ENCODE measurements around the gene SQOR.

DNA sequence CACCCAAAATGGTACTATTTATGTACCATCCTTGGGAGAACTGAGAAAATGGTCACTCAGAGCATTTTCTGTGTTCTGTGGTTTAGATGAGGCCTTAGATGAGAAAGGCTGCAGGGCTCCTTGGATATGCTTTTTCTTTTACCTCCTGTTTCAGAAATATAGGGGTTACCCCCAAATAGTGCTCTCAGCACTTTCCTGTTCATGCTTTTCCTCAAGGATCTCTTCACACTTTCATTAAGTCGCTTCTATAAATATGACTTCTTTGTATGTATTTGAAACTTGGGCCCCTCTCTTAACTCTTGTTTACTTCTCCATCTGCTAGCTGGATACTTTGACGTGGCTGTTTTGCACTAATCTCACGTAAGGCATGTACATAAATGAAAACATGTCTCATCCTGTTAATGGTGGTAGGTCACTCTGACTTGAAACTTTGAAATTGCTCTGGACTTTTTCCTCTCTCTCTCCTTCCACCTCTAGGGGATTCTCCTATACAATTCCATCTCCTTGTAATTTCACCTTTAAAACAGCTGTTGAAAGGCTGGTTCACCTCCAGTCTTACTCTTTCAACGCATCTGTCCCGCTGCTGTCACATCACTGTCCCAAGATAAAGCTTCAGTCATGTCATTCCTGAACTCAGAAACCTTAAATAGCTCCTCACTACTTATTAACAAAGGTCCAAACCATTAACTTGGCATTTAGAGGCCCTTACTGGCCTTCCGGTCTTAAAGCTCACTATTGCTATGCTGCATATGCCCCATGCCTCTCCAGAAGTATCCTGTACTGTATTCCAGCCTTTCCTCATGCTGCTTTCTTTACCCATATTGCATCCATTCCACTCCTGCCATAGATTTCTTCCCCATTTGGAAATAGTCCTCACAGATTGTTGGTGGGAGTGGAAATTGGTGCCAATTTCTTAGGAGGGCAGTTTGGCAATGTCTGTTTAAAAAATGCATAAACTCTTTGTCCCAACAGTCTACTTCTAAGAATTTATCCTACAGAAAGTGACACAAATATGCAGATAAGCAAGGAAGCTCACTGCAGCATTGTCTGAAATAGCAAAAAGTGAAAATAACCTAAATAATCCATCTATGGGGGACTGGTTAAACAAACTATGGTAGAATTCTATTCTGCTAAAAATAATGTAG is 1.2 kb downstream of the BLOC1S6 start:
- PRO-cap, 7 experiments = no peak in any of the 7 experiments

DNA sequence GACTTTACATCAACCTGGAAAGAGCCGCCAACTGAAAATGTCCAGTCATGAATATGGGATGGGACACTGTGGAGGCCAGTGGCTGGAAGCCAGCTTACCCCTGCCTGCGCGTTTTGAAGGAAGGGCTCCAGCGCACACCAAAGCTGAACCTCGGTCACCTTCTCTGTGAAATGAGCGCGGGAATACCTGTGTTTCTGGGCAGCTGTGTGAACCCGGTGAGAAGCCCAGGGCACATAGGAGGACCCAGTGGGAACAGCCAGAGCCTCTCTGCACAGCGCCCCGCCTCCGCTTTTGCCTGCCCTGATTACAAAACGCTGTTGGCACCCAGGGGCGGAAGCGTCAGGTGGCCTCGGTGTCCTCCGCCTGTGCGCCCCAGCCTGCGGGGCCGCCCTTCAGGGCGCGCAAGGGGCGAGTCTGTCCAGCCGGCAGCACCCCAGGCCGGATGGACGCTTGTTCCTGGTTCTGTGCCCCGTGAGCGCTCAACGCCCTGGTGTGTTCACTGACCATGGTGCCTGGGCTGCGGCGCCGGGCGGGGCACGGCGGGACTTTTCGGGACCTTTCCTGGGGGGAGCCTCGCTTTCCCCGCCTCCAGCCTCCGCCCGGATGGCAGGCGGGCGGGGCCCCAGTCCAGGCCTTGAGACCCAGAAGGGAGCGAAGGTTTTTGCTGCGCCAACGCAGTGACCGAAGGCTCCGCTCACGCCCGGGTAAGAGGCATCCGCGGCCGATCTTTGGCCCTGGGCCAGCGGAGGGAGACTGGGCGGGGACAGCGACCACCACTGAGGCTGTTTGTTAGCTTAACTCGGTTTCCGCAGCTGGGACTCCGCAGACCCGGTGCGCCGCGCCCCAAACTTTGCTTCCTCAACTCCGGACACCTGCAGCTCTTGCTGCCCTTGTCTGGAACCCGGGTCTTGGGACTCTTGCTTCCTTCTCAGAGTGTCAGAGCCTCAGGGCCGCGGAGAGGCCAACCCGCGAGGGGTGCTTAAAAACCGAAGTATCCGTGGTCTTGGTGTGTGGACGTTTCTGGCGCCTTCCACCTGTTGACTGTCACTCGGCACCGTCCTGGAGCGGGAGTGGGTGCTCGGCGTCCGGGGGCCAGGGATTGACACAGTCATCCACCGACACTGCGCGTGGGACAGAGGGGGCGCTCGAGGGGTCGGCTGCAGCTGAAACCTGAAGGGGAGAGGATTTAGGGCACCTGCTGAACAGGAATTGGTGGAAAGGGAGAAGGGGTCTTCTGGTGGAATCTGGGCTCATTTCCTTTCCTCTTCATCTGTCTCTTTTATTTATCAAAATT is at the start of gene SQOR:
Gene SQOR, plus strand, starts transcription at position 625 of the 1,294 bp plus-strand sequence.
- PRO-cap, 7 experiments = peak in 7 of 7 experiments; most common plus-strand start position 644 of the sequence (in 4); most common minus-strand start position 1,072 of the sequence (in 7)

- PRO-cap, 7 experiments = no peak in any of the 7 experiments
These were observed 5.7 kb downstream of the SQOR start for GRCh38 chr15:45640479-45641052.

DNA sequence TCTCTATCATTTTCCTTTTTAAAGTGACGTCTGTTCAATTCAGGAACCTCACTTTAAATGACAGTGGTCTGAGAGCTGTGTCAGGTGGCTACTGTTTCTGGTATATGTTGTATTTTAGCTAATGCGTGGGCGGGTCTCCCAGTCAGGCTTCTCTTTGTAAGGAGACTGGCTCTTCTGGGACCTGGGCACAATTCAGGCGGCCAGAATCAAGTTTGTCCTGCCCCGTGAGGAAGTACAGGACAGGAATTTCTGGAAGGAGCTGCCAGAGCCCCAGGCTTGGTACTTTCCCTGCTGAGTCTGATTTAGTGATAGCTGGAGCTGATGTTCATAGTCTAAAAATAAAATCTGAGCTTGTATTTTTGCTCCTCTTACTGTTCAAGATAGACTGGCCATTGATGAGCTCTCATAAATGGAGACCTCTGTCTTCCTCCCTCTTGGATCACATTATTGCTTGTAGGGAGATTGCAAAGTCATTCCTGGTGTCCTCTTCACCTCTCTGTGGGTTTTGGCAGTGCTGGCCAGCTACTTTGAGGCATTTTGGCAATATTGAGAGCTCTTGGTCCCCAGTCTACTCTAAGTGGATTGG is 25.6 kb downstream of the SQOR start:
- PRO-cap, 7 experiments = no peak in any of the 7 experiments

DNA sequence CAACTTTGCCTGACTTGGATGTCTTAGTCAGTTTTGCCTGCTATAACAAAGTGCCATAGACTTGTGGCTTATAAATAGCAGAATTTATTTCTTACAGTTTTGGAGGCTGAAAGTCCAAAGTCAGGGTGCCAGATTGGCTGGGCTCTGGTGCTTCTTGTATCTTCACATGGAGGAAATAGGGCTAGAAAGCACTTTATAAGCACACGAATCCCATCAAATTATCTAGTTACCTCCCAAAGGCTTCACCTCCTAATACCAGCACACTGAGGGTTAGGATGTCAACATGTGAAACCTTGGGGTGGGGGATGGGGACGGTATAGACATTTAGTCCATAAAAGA is 116.8 kb downstream of the SQOR start:
- PRO-cap, 7 experiments = no peak in any of the 7 experiments

GRCh38 chr15:46472606-46473018 is 837.8 kb downstream of the SQOR start:
- PRO-cap, 7 experiments = no peak in any of the 7 experiments

GRCh38 chr15:48151852-48152421 is 26.2 kb downstream of the MYEF2 start:
- PRO-cap, 7 experiments = no peak in any of the 7 experiments

GRCh38 chr15:48162619-48163092 is 15.4 kb downstream of the MYEF2 start:
- PRO-cap, 7 experiments = no peak in any of the 7 experiments

GRCh38 chr15:48177113-48177328 is 1.1 kb downstream of the MYEF2 start:
- PRO-cap, 7 experiments = no peak in any of the 7 experiments

- PRO-cap, 7 experiments = peak in 2 of 7 experiments; most common plus-strand start chr15:48177425 (in 1); most common minus-strand start chr15:48177467 (in 1)
These were observed 851 bp downstream of the MYEF2 start for GRCh38 chr15:48177329-48177559.

DNA sequence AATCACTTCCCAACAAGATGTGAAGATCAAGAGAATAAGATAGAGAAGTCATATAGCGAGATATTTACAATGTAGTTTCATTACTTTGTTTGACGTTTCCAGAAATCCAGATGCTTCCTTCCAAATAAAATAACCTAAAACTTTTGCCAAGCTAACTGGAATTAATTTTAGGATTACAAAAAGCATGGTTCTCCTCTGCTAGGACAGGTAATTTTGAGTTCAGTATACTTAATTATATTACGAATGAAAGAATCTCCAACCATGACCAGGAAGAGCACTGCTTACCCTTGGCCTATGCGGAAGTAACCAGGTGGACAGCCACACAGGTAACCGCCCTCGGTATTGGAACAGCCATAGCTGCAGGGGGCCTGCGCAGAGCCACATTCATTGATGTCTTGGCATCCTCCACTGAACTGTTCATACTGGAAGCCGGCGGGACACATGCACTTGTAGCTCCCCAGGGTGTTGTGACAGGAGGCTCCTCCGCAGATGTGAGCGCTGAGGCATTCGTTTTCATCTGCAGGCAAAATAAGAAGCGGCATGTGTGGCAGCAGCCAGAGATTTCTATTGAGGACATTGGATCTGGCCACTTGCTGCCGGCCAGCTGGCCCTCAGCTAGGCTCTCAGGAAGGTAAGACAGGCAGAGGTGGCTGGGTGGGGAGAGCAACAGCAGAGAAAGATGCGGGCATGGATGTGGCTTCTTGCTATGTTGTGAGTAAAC is 84.2 kb downstream of the DUT start:
- PRO-cap, 7 experiments = no peak in any of the 7 experiments

DNA sequence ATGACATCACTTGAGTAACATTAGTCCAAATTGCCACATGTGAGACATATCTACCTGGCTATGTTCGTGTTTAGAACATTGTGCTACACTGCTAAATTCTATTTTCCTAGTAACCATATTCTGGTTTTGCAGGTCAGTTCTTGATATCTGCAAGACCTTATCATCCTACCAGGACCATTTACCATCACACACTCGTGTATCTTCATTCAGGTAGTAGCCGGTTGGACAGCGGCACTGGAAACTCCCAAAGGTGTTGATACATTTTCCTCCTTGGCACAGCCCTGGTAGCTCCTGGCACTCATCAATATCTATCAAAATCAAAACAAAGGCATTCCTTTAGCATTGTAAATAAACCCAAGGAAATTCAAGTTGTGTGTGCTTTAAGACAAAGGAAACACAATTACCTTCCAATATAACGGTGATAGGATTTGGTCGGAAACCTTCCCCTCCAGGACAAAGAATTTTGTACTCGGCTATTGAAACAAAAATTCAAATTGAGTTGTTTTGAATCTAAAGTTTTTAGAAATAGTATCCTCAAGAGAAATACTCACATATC is 134.2 kb downstream of the DUT start:
- PRO-cap, 7 experiments = no peak in any of the 7 experiments

GRCh38 chr15:48520557-48521060 is 124.9 kb downstream of the FBN1 start:
- PRO-cap, 7 experiments = no peak in any of the 7 experiments

GRCh38 chr15:48643794-48644115 is 1.8 kb downstream of the FBN1 start:
- PRO-cap, 7 experiments = no peak in any of the 7 experiments

- PRO-cap, 7 experiments = no peak in any of the 7 experiments
These were observed 25.8 kb upstream of the SHC4 start for GRCh38 chr15:48989113-48990303.

GRCh38 chr15:49465926-49466795 is 43.1 kb downstream of the FGF7 start:
- PRO-cap, 7 experiments = no peak in any of the 7 experiments

GRCh38 chr15:50181212-50181838 is 671 bp upstream of the SLC27A2 start:
- PRO-cap, 7 experiments = no peak in any of the 7 experiments

DNA sequence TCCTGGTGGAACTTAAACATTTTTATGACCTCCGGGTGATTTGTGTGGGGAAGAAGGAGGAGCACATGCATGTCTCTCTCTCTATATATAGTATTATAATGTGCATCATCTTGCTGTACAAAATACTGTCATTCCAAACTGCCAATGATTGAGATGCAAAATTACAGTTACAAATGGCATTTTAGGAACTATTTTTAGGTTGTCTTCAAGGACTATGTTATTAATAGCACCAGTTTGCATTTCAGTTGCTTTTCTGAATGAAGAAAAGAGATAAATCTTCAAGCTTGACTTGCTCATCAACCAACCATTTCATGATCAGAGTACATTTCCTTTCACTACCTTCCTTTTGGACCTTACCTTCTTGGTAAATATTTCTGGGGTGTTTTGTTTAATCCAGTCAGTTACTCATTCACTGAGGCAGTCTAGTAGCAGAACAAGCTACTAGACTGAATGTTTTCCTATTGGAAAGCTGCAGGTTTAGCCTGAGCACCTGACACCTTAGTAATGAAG is 8.1 kb downstream of the SLC27A2 start:
- PRO-cap, 7 experiments = no peak in any of the 7 experiments

- PRO-cap, 7 experiments = no peak in any of the 7 experiments
These were observed 16.2 kb downstream of the HDC start for GRCh38 chr15:50249284-50249847.

GRCh38 chr15:50423224-50423712 is 937 bp upstream of the USP8 start:
- PRO-cap, 7 experiments = no peak in any of the 7 experiments